ENCODE data around the gene TIGD6.

DNA sequence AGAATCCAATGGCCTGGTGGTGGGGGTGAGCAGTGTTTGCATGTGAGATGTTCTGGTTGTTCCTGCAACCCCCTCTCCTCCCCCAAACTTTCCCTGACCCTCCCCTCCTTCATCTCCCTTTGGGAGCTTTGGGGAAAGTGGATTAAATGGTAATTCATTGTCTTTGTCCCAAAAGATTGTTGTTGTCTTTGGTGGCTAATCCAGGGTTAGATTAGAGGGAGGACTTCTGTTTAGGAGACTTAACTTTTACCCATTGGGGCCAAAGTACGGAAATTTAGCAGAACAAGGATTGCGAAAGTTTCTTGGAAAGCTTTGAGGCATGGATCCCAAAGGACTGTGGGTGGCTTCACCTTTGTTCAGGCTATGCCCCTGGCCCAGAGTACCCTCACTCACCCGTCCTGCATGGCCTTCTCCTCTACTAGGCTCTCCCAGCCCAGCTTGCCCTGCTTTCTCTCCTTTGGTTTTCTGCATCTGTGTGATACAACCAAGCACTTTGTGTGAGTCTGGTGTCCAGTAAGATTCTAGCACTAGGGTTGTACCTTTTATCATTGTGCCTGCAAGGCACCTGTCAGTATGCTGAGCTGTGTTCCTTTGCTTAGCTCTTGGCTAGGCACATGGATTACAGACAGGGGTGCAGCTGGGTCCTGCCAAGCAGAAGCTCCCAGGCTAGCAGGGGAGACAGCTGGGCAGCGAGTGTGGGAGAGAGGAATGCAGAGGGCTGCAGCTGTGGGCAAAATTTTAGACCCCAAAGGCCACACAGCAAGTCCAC lies 3.1 kb downstream of the PPARGC1B start:
- PRO-cap: no peak

DNA sequence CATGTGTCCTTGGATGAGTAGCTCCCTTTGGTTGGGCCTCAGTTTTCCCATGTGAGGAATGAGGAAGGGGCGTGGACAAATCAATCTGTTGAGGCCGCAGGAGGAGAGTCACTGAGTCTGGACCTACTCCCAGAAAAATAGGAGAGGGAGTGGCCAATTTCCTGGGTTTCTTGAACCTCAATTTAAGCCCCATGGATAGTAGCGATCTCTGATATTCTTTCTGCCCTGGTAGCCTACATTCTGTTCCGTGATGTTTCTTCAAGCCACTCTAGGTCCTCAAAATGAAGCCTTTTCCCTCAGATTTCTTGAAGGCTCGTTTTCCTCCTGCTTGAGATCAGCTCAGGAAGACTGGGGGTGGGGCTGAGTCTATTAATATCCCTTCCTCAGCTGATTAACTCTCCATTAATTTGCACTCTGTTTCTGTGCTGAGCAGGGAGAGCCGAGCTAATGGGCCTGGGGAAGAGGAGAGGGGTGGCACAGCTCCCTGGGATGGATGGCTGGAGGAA lies 93.1 kb downstream of the PPARGC1B start:
- PRO-cap: no peak

DNA sequence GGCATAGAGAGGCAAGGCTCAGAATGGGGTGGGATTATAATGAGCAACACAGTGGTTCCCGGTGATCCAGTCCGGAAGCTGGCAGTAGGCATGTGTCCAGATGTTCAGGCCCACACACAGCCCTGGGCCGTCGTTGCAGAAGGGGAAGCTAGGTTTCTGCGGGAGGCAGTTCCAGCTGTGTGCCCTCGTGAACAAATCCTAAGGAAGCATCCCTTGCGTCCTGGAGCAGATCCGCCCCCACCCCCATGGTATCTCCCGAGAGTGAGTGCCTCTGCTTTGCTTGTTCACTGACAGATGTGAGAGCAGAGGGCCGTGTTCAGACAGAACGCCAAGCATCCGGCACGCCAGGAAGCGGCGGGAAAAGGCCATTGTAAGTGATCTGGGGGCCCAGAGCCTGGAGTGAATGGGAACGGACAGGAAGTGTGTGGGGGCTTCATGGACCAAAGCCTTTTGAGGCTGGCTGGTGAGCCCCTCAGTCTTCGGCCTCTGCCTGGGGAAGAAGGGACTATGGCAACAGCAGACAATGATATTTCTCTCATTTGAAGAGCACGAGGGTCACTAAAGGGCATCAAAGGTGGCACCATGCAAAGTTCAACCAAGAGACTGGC lies 104.7 kb downstream of the PDE6A start:
- PRO-cap: no peak

GRCh38 chr5:149961898-149962266 lies 1.3 kb downstream of the SLC26A2 start:
- PRO-cap: no peak

- PRO-cap: unidirectional peak, plus-strand start at chr5:149999998; unidirectional peak, plus-strand start at chr5:150000224; bidirectional peak, plus-strand start at chr5:150000757, minus-strand start at chr5:150000417
These were observed at the start of gene TIGD6 for GRCh38 chr5:149999866-150000846. TIGD6 (minus strand) TSS chr5:150000654.

DNA sequence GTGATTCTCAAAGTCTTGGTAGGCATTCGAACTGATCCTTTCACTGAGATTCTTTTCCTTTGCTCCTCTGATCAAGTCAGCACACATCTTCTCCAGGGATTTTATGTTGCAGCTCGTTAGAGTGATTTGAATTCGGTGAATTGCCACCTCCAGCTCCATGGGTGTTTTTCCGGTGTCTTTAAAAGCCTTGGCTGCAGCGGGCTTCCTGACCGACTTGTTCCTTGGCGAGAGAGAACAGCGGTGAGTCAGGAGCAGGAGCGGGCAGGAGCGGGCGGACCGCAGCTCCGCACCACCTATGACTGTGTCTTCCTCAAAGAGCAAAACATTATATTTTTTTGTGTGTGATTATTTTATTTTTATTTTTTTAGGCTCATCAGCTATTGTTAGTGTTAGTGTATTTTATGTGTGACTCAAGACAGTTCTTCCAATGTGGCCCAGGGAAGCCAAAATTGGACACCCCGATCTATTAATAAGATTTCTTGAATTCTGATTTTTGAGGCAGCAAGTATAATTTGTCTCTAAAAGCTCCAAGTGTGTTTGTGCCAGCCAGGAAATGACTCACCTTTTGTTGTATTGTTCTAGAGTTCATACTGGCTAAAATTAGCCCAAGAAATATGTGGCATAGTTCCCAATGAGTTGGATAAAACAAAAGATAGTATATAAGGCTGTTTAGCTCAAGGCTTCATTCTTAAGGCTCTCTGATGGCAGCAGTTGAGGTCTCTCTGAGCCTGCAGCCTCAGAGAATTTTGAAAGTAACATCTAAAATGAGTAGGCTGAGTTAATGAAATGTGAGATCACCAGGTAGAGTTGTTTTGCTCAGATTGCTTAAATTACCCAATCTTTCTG lies 21.4 kb downstream of the HMGXB3 start:
- PRO-cap: unidirectional peak, plus-strand start at position 243 of the sequence

- PRO-cap: no peak
These were observed 20.3 kb upstream of the CSF1R start for GRCh38 chr5:150106563-150107140.

GRCh38 chr5:150185086-150185642 lies 4.7 kb upstream of the SLC6A7 start:
- PRO-cap: no peak

- PRO-cap: no peak
These were observed 17.4 kb upstream of the TCOF1 start for GRCh38 chr5:150339979-150340592.

GRCh38 chr5:150358242-150358555 lies 702 bp downstream of the TCOF1 start:
- PRO-cap: bidirectional peak, plus-strand start at chr5:150358213, minus-strand start at chr5:150358310; bidirectional peak, plus-strand start at chr5:150358413, minus-strand start at chr5:150358362

GRCh38 chr5:150393154-150393698 lies 19.5 kb downstream of the CD74 start:
- PRO-cap: no peak

DNA sequence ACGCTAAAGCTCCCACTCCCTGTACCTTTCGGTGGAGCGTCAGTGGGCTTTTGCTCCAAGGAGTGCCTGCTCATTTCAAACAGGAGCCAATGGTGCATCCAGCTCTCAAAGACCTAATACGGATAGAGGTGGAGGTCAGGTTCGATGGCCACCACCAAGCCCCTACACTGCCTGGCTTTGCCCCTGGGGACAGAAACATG lies 8.2 kb downstream of the CD74 start:
- PRO-cap: no peak

- PRO-cap: no peak
These were observed 7.6 kb downstream of the CD74 start for GRCh38 chr5:150404855-150405815.

DNA sequence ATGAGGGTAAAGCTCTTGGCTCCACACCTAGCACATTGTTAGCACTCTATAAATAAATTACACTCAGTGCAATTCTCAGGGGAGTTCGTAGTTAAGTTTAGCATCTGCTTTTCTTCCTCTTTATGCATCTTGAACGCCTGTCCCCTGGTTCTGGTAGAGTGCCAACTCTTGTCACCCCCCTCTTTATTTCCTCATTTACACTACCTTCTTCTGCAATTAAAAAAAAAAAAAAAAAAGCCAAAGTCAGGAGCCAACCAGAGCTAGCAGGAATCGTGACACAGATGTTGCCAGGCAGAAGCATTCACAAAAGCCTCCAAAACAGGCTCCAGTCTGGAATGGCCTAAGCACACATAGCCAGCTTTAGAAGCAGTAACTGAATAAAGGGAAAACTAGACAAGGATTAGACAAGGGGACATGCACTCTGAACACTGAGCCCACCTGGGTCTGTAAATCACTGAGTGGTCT lies 2.2 kb downstream of the CD74 start:
- PRO-cap: no peak

DNA sequence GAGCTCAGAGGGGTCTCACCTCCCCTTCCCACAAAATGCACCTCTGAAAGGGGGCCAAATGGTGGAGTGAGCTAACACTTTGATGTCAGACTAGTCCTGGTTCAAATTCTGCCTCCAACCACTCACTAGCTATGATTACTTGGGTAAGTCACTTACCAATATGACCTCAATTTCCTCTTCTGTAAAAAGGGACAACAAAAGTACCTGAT lies 1.9 kb downstream of the CD74 start:
- PRO-cap: no peak

GRCh38 chr5:150500050-150500753 lies 7.7 kb upstream of the NDST1 start:
- PRO-cap: no peak

DNA sequence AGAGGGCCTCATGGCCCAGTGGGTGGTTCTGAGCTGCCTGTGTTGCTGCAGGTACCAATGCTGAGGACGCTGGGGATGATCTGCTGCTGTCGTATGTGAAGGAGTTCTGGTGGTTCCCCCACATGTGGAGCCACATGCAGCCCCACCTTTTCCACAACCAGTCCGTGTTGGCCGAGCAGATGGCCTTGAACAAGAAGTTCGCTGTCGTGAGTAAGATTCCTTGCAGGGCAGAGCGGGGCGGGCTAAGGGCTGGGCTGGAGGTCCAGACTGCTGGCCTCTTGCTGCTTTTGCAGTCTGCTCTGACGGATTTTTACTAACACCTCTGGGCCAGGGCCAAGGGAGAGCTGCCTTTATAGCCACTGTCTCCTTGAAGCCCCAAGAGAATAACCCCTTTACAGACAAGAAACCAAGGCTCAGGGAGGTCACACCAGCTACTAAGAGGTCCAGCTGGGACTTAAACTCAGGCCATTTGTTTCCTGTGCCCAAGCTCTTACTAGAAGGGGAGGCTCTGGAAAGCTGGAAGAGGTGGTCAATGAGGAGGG lies 27.0 kb downstream of the NDST1 start:
- PRO-cap: no peak

DNA sequence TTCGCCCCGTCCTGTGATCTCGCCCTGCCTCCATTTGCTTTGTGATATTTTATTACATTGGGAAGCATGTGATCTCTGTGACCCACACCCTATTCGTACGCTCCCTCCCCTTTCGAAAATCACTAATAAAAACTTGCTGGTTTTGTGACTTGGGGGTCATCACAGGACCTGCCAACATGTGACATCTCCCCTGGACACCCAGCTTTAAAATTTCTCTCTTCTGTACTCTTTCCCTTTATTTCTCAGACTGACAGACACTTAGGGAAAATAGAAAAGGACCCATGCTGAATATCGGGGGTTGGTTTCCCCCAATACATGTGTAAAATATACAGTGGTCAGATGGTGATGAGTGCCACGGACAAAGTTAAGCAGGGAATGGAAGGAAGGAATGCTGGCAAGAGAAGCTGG lies 29.7 kb downstream of the NDST1 start:
- PRO-cap: no peak

DNA sequence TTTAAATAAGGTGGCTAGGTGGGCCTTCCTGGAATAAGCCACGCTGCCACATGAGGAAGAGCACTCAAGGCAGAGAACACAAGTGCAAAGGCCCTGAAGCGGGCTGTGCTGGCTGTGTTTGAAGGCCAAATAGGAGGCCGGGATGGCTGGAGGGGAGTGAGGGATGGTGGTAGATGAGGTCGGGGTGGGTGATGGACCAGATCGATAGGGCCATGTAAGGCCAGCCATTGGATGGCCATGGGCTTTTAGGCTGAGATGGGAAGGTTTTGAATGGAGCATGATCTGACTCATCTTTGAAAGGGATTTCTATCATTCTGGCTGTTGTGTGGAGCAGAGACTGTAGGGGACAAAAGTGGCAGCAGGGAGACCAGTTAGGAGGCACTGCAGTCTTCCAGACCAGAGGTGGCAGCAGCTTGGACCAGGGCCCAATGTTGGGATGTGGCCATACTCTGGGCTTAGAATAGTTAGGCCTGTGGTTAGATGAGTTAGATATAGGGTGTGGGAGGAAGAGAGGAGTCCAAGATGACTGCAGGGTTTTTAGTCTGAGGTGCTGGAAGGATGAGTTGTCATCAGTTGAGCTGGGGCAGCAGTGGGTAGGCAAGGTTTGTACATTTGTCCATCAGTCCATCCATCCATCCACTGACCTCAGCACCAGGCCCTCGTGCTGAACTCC lies 30.3 kb downstream of the NDST1 start:
- PRO-cap: no peak

DNA sequence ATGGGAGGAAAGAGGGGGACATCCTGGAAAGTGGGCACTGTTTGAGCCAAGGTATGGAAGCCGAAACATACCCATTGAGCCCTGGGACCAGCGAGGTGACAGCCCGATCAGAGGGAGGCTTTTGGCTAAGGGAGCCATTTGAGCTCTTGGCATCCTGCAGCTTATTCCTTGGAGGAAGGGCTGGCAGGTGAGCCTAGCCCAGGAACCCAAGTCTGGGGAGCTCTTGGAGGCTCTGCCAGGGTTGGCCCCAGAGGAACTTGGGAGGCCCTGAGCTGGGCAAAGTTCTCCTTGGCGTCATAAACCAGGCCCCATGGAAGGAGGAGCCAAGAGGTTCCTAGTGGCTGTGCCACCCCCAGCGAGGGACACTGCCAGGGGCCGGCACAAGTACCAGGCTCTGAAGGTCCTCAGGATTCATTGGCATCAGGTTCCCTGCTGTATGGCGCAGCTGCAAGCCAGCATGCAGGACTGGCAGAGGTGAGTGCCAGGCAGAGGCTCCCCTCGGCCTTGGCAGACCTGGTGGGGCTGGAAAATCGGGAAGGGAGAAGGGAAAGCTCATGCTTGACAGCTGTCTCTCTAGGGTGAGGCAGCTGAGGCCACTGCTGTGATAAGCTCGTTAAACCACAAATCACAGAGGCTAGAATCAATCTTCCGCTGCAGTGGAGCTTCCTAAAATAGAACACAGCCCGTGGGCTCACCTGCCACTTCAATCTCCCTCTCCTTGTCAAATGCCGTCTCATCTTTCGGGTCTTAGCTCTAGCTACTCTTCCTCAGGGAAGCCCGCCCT lies 54.6 kb upstream of the SYNPO start:
- PRO-cap: no peak